Zone of skin (tissue), 1 donor: ENCODE data around the gene BARHL1.

DNA sequence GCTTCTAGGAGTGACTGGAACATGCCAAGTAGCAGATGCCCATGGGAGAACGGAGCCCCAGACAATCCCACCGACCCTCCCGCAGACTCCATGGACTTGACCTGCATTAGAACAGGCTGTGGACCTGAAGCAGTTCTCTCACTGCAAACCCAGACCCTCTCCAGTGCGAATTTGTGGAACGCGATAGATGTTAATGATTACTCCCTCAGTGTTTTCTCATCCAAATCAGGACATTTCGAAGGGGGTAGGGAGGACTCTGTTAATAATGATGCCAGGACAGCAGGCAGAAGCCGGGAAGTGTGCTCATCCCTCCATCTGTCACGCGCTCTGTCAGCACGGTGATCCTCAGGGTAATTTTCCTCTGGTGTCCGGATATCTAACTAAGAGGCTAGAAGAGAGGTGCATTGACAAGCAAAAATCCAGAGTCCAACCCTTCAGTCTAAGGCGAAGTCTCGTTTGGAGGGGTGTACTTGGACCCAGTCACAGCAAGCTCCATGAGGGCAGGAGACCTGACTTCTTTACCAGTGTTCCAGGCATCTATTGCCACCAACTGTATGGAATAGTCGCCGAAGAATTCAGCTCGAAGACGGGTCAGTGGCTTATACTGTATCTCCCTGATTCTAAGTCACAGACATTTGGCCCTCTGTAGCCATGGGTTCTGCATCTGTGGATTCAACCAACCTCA is 18.7 kb downstream of the RAPGEF1 start:
- RRBS = 97% methylated on average over 5 of the region's 18 CpGs

- RRBS = no CpG with 5 or more reads among the region's 4 CpGs
Observed at GRCh38 chr9:131728427-131728946, 11.4 kb downstream of the RAPGEF1 start.

DNA sequence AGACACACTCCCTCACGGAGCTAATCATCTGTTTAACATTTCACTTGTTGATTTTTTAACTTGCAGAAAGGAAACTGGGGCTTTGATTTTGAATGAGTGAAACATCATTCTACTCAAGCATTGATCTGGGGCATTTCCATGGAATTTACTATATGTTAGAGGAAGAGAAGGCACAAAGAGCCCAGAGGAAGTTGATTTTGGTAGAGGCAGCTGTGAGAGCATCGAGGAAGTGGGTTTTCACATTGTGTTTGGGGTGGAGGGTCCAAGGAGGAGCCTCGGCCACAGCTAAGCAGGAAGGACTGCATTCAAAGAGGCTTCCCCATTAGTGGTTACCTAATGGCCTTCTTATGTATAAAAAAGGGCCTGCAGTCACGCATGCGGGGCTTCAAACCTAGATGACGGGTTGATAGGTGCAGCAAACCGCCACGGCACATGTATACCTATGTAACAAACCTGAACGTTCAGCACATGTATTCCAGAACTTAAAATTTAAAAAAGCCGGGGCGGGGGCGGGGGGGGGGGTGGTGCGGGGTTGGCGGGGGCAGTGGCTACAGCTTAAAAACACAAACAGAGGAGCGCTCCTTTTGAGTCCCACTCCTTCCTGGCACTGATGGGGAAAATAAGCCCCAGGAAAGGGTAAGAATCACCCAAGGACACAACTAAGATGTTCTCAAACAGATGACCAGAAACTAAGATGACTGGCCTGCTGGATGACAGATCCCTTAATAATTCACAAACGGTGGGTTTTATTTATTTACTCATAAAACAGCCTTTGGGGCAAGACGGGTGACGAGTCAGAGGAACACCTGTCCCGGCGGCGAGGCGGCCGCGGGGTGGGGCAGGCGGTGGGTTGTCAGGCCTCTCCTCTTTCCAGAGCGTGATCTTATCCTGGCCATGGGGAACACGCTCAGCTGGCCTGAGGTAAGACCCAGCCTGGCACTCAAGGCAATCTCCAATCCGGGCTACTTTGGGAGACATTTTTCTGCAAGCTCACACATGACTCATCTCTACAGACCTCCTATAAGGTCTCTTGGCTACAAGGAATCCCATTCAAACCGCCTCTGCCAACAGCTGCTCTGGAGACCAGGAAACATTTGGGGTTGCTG is 6.7 kb downstream of the RAPGEF1 start:
- RRBS = no CpG with 5 or more reads among the region's 29 CpGs

DNA sequence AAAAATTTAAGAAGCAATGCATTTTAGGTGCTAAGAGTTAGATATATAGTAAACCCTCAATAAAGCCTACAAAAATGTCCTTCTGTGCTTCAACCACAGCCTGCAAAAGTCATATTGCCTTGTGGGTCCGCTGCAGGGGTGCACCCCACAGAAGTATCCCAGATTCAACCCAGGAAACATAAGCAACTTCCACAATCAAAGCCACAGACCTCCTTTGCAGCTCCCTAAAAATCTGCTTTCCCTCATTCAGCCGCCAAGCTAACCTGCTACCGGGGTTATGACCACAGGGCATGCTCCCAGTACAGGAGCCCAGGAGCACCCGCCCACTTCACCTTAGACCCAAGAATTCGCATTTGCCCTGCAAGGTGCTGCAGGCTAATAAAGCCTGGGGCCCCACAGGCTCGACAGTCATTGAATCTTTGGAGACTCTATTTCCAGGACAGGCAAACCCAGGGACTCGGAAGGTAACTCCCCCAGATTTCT is 1.2 kb downstream of the RAPGEF1 start:
- RRBS = no CpG with 5 or more reads among the region's 7 CpGs

GRCh38 chr9:132004478-132005108 is 75.1 kb downstream of the MED27 start:
- RRBS = no CpG with 5 or more reads among the region's 10 CpGs

DNA sequence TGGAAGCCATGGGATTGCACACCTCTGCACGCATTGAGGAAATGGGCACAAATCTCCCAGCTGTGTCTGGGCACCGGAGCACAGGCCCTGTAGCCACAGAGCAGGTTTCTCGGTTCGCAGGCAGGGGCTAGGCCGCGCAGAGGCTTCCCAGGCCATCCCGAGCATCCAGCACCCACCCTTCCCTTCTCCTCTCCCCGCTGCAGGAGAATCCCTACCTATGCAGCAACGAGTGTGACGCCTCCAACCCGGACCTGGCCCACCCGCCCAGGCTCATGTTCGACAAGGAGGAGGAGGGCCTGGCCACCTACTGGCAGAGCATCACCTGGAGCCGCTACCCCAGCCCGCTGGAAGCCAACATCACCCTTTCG is 35.9 kb downstream of the NTNG2 start:
- RRBS = no CpG with 5 or more reads among the region's 16 CpGs

- RRBS = 13% methylated on average over 5 of the region's 19 CpGs
Observed at GRCh38 chr9:132213956-132214638, 52.2 kb downstream of the NTNG2 start.

DNA sequence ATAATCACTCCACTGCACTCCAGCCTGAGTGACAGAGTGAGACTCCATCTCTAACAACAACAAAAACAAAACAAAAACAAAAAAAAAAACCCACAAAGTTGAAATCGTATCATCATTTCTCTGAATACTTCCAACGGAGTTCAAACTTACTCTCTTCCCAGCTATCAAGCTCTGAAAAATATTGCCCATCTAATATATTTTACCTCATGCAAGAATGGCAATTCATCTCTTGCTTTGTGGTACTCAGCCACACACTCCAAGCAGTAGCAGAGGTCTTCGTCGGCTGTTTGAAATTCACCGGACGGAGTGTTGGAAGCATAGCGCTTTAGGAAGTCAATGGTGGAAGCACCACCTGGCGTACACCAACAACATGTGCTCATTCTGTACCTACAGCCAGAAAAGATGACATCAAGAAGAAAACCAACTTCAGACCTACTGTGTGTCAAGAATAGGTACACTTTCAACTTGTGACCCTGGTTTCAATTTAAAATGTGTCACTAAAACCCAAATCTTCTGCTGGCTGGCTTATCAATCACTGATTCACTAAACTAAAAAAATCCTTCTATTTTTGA is 5.7 kb downstream of the SETX start:
- RRBS = no CpG with 5 or more reads among the region's 8 CpGs

DNA sequence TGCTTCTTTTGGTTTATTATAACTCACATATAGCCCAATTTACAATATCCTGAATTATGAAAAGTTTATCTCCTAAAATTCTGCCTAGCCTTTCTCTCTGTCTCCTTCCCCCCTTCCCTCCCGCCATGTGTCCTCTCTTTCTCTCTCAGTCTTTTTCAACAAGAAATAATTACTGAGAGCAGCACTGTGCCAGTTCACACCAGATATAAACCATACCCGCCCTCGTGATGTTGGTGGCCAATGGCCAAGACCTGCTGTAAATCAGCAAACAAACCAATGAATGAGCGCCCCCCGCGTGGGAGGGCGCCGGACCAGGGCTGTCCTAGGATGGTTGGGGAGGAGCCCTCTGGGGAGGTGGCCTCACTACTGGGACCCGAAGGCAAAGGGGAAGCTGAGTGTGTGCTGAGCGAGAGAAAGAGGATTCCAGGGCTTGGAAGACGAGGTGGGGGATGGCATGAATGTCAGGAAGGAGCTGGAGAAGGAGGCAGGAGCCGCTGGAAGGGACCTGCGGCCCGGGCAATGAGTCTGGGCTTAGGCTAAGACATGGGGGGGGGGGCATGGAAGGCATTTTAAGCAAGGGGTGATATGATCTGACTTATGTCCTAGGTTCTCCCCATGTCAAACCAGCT is 51.2 kb upstream of the BARHL1 start:
- RRBS = no CpG with 5 or more reads among the region's 14 CpGs

GRCh38 chr9:132582338-132582766 is at the start of gene BARHL1:
Gene BARHL1 (plus strand): TSS chr9:132582606.
- RRBS = no CpG with 5 or more reads among the region's 27 CpGs

DNA sequence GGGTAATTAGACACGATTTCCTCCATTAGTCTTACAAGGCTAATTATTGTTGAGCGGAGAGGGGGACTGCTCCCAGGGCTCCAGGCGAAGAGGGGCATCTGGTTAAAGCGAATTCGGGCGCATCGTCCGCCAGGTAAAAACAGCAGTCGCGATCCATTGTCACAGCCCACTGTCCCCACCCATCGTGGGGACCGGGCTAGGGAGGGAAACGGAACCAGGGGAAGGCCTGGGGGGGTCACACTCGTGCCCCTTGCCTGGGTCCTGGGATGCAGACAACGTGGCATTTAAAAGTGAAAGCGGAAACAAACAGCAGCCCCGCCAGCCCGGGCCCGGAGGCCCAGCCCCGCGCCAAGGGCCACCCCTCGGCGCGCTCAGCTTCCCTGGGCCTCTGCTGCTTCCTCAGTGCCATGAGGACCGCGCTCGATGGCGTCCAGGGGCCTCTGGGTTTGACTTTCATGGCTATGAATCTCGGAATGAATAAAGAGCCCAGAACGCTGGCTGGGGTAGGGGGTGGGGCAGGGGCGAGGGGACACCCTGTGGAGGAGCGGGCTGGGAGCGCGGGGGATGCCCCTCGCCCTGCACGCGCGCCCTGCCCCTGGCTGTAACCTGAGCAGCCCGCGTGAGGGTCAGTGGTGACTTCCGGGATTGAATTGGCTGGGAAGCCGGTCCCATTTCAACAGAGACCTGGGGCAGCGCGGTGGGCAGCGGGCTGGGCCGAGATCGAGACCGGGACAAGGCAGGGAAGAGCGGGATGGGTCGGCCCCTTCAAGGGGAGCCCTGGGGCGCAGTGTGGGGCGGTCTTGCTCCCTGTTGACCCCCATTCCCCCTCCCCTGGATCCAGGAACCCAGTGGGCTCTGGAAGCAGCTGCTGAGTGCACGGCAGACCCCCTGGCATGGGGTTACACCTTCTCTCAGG is 99.9 kb downstream of the GTF3C4 start:
- RRBS = 24% methylated on average over 10 of the region's 53 CpGs

GRCh38 chr9:132794090-132794530 is 84.0 kb downstream of the AK8 start:
- RRBS = no CpG with 5 or more reads among the region's 7 CpGs

GRCh38 chr9:132806954-132807587 is 71.0 kb downstream of the AK8 start:
- RRBS = no CpG with 5 or more reads among the region's 12 CpGs

DNA sequence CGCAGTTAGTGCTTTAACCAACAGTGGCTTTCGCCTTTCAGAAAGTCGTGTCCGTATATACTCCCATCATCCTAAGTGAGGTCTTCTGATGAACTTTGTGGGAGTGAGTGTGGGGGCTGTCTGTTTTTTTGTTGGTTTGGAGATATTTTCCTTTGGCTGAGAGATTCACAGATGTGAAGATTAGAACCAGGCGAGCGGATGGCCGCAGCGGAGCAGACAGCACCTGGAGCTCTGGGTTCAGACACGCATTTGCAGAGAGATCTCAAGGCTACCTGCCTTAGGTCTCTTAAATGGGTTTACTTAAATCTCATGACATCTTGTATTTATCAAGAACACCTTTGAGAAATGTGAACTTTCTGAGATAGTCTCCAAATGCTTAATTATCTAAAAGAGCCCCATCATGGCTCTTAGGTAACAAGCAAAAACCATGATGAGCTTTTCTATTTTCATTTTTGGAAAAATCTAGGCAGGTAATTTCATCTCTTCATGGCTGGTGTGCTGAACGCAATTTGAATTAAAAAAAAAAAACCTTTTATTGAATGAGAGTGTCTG is 57.4 kb downstream of the AK8 start:
- RRBS = no CpG with 5 or more reads among the region's 10 CpGs

DNA sequence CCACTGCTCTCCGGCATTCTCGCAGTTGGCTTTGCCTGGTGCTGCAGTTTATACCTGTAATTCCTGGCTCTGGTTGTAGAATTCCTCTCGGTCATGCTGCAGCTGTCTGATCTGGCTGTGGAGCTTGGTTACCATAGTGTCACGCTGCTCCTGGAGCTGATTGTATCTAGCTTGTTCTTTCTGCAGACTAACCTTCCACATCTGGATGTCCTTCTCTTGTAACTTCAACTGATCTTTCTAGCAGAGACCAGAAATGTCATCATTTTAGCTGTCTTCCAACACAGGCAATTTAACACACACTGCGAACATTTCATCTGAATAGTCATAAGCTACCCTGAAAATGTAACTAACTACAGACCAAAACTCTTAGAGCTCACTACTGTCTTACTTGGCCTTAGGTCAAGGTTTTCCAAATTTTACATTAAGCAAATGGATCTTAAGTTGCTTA is 23.9 kb downstream of the SPACA9 start:
- RRBS = no CpG with 5 or more reads among the region's 5 CpGs

- RRBS = no CpG with 5 or more reads among the region's 1 CpG
Observed at GRCh38 chr9:132942059-132942305, 2.4 kb downstream of the TSC1 start.

- RRBS = no CpG with 5 or more reads among the region's 15 CpGs
Observed at GRCh38 chr9:132945224-132945770, 881 bp upstream of the TSC1 start.

GRCh38 chr9:132983816-132984721 is 5.6 kb downstream of the GFI1B start:
- RRBS = no CpG with 5 or more reads among the region's 20 CpGs

DNA sequence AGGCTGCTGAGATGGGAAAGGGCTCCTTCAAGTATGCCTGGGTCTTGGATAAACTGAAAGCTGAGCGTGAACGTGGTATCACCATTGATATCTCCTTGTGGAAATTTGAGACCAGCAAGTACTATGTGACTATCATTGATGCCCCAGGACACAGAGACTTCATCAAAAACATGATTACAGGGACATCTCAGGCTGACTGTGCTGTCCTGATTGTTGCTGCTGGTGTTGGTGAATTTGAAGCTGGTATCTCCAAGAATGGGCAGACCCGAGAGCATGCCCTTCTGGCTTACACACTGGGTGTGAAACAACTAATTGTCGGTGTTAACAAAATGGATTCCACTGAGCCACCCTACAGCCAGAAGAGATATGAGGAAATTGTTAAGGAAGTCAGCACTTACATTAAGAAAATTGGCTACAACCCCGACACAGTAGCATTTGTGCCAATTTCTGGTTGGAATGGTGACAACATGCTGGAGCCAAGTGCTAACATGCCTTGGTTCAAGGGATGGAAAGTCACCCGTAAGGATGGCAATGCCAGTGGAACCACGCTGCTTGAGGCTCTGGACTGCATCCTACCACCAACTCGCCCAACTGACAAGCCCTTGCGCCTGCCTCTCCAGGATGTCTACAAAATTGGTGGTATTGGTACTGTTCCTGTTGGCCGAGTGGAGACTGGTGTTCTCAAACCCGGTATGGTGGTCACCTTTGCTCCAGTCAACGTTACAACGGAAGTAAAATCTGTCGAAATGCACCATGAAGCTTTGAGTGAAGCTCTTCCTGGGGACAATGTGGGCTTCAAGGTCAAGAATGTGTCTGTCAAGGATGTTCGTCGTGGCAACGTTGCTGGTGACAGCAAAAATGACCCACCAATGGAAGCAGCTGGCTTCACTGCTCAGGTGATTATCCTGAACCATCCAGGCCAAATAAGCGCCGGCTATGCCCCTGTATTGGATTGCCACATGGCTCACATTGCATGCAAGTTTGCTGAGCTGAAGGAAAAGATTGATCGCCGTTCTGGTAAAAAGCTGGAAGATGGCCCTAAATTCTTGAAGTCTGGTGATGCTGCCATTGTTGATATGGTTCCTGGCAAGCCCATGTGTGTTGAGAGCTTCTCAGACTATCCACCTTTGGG is 10.8 kb upstream of the GTF3C5 start:
- RRBS = no CpG with 5 or more reads among the region's 21 CpGs

GRCh38 chr9:133066725-133067527 is 5.1 kb downstream of the CEL start:
- RRBS = no CpG with 5 or more reads among the region's 24 CpGs